Tongue (tissue), 2 donors: ENCODE measurements around the genes KRT20, KRTAP2-3, KRTAP4-9, KRT37 and GAST.

GRCh38 chr17:40548425-40548895 is 16.8 kb downstream of the CCR7 start:
- RAMPAGE, long total RNA: no peak

DNA sequence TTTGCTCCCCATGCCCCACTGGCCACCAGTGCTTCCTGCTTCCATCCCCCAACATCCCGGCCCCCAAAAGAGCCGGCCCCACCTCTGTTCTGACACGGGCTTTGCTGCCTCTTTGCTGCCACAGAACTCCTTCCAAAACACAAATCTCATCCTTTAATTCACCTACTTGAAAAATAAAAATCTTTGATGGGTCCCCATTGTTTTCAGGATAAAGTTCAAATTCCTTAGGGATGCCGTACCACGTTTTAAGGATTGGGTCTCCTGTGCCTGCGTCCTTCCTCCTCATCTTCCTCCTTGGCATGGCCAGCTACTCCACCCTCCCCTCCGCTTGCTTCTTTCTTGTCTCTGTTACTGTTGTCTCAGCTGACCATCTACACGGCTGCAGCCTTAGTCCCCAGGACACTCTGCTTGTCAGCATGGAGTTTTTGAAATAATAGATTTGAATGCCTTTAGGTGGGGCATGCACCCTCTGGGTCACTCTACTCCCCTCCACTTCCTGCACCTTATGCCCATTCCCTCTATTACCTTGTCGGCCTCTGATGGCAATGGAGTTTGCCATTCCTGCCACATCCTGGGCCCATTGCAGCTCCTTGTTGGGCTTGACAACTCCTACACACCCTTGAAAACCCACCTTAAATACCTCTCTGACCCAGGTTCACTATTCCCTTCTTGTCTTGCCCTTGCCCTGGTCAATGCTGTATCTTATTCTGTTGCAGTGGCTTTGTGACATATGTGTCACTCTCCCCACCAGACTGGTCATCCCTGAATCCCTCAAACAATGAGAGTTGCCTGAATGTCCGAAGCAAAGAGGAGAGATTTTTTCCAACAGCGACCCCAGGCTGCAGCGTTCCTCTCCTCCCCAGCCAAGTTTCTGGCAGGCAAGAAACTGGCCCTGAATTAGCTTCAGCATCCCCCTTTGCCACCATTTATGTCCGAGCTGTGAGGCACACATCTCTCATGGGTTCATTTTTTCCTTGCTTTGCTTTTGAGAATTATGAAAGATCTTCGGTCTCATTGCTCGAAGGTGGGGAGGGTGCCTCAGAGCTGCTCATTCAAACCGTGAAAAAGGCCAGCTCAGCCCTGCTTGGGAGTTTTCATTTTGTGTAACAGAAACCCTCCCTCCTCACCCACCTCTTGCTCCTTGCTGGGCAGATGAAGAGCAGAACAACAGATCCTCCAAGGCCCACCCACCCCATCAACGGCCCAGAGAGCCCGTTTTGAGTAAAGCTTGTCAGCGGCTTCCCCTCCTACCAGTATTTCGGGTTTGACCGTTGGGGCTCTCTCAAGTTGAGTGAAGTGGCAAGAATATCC is 2.4 kb downstream of the CCR7 start:
- RAMPAGE, long total RNA: no peak

- RAMPAGE, long total RNA: no peak
Measured at GRCh38 chr17:40582098-40582959, 17.1 kb upstream of the CCR7 start.

- RAMPAGE, long total RNA: no peak
Measured at GRCh38 chr17:40608485-40609003, 39.1 kb downstream of the SMARCE1 start.

- RAMPAGE, long total RNA: no peak
Measured at GRCh38 chr17:40779494-40779864, 2.9 kb downstream of the KRT27 start.

DNA sequence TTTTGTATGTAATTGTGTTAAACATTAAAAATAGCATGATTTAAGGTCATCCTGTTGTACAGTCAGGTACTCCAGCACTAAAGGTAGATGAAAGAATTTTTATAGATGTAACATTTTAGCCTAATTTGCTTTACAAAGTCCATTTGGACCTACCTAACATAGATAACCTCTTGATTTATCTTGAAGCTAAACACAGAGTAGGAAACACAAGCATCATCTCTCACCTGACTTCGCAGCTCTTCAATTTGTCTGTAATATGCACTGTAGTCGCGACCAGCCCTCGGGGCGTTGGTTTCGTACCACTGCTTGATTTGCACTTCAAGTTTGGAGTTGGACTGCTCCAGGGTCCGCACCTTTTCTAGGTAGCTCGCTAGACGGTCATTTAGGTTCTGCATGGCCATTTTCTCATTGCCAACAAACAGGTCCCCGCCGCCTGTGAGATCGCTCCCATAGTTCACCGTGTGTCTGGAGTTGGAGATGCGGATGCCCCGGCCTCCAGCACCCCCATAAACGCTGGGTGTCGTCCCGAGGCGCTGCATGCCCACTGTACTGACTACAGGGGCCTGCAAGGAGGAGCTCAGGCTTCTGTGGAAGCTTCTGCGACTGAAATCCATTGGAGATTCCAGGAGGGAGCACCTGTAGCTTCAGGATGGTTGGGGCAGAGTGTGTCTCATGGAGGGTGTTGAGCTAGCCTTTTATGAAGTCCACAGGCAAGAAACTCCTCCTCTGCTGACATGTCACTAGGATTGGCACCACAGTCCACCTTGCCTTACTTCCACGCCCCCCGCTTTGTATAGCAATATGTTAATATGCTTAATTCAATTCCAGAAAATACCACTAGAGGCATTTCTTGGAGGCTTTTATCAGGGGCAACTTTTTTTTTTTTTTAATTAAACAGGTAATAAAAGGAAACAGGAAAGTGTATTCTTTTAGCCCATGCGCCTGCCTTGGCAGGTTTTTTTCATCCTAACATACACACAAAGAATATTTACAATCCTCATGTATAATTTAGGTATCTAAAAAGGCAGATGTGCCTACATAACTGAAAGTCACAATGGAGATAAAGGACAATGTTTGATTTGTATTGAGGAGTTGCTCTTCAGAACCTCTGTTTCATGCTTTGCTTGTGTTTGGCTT is at the start of gene KRT20:
TSS of gene KRT20 (minus strand) at position 671 of the 1,137 bp plus-strand sequence.
- RAMPAGE, long total RNA: no peak

GRCh38 chr17:40922151-40922872 is 15.1 kb downstream of the KRT23 start:
- RAMPAGE, long total RNA: no peak

DNA sequence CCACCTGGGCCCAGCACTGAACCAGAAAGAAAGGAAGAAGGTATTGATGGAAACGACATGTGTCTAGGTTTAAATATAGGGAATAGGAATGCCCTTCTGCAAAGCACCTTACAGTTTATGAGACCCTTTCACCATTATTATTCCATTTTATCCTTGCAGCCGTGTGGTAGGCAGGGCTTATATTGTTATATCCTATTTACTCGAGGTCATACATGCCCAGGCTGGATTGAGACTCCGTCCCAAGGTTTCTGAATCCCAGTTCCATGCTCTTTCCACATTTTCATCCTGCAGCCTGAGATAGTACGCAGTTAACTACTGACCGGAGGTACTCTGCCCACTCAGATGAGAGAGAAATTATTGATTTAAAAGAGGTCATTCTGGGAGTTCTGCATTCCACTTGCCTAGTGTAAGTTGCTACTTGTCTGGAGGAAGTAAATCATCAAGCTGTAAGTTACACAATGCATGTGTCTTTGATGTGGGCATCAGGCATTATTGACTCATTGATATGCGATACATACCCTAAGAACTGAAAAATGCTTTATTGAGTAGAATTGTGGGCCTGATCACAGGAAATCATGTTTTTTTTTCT is 10.1 kb downstream of the KRT39 start:
- RAMPAGE, long total RNA: no peak

- RAMPAGE, long total RNA: no peak
Measured at GRCh38 chr17:40964364-40964772, 2.4 kb downstream of the KRT39 start.

- RAMPAGE, long total RNA: no peak
Measured at GRCh38 chr17:41059908-41060181, at the start of gene KRTAP2-3. Gene KRTAP2-3 (minus strand): TSS chr17:41060114.

GRCh38 chr17:41105142-41105461 is at the start of gene KRTAP4-9:
Gene KRTAP4-9 (plus strand): TSS chr17:41105389.
- RAMPAGE, long total RNA: no peak

GRCh38 chr17:41424403-41424856 is at the start of gene KRT37:
Gene KRT37 (minus strand): TSS chr17:41424585.
- RAMPAGE, long total RNA: no peak

DNA sequence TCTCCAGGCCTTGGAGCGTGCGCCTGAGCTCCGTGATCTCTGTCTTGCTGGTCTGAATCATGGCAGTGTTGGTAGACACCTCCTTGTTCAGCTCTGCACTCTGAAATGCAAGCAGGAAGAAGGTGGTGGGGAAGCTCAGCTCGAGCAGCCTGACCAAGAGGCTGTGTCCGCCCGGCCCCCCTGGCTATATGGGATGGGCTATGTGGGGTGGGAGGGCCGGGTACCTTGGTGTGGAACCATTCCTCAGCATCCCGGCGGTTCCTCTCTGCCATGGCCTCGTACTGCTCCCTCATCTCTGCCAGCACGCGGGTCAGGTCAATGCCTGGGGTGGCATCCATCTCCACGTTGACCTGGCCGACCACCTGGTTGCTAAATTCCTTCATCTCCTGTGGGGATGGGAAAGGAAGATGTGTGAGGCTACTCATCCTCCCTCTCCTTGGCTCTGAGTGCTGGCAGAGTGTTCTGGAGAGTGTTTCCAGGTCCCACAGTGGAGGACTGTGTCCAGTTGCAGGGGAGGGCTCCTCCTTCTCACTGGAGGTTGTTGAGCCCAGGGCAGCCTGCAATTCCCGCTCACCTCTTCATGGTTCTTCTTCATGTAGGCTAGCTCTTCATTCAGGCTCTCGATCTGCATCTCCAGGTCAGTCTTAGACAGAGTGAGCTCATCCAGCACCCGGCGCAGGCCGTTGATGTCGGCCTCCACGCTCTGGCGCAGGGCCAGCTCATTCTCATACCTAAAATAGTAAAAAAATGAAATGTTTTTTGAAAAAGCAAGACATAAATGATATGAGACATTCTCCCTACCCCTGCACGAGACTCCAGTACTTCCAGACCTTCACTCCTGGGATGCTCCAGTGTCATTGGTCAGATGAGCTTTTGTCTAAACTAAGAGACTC is 2.5 kb downstream of the KRT13 start:
- RAMPAGE, long total RNA: no peak

GRCh38 chr17:41523691-41524722 is 4.1 kb downstream of the KRT19 start:
- RAMPAGE, long total RNA: no peak

- RAMPAGE, long total RNA: no peak
Measured at GRCh38 chr17:41525082-41525932, 2.8 kb downstream of the KRT19 start.

DNA sequence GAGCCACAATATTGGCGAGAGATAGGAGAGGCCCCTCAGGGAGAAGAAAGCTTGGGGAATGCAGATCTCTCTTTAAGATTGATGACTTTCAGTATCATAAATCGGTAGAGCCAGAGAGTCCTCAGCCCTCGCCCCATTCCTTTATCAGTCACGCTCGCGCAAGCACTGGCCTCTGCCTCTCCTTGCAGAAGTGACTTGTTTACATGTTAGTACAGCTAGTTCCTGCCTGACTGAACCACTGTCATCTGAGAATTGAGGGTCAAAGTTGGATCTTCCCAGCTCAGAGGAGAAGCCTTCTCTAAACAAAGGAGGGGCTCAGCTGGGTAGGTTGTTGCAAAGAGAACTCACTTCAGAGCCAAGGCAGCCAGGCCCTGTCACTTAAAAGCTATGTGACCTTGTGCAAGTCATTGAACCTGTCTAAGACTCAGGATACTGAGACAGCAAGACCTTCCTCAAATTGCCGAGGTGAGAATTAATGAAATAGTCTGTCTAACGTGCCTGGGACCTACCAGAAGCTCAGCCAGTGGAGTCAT is 21.6 kb upstream of the KRT19 start:
- RAMPAGE, long total RNA: no peak

DNA sequence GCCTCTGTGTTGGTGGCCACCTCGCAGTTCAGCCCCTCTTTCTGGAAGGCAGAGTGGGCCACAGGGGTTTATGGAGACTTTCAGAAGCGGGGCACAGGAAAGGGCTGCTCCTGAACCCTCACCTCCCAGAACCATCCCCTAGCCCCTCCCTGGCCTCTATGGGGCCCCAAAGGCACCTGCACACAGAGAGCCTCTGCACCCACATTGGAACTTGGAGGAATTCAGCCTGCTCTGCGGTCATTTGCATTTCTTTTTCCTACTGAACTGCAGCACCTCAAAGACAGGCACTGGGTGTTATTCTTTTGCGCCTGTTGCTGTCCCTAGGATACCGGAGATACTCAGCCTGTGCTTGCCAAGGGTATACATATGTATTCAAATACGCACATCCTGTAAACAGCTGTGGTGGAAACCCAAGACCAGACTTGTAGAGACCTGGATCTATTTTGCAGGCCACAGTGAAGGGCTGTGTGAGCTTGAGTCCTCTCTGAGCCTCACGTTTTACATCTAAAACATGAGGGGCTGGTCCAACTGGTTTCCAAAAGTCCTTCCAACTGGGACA is 4.1 kb upstream of the KRT17 start:
- RAMPAGE, long total RNA: no peak

GRCh38 chr17:41712047-41712504 is at the start of gene GAST:
Gene GAST (plus strand): TSS chr17:41712331.
- RAMPAGE, long total RNA: no peak

GRCh38 chr17:41754921-41756096 is 20.9 kb upstream of the HAP1 start:
- RAMPAGE, long total RNA: no peak

GRCh38 chr17:41801395-41801891 is 10.3 kb downstream of the P3H4 start:
- RAMPAGE, long total RNA: no peak